CMK (cell line): ENCODE measurements around the genes DAW1 and SPHKAP.

DNA sequence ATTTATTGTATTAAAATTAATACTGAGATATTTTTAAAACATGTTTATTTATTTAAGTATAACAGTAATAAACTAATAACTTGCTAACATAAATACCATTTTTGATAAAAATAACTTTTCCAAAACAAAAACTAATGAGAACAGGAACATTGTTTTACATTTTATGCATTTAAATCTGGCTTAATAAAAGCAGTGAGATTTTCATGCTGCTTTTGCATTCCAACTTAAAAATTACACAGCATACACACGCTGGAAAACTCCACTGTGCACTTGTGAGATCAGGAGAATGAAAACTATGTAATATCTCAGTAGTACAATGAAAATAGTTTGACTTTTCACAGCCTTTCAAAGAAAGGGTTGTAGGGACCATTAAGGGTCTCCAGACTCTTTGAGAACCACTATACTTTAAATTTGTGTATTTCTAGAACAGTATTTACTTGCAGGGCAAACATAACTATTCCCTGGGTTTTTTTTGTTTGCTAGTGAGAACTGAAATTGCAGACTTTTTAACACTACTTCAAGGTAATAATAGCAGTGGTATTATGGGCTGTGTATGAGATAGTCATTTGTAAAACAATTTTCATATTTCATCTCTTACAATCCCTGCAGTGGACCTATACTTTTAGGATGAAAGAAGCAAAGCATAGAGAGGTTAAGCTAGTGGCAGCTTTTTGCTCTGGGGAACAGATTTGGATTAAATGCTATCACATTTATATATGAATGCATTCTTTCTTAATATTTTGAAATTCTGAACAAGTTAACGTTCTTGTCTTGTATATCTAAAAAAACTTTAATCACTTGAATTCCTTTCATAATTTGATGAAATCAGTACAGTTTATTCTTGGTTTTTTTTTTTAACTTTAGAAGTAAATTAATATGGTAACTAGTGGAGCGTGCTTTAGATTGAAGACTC lies 40.9 kb upstream of the SCYGR2 start:
- RRBS: no CpG with 5 or more reads among the region's 3 CpGs

DNA sequence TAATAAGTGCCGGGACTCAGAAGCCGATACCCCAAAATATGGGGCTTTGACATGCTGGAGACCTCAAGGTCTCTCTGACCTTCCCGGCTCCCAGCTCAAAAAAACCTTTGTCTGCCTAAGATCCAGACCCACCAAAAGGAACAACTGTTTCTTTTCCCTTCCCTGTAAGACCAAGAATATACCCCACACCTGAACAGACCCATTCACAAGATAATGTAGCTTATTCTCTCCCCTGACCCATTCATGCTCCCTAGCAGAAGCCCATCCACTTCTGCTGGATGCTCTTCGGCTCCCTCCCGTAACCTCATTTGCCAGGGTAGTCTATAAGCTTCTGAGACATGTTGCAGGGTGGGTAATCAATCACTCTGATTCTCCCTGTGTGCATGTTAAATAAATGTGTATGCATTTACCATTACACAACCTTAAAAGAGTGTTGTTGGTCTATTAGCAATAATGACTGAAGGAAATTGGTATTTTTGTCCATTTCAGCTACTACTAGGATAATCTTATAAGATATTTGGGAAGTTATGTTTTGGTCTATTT lies 1.4 kb downstream of the SLC19A3 start:
- RRBS: 71% methylated on average over 3 of the region's 5 CpGs

GRCh38 chr2:227816499-227817083 lies 2.9 kb downstream of the CCL20 start:
- RRBS: no CpG with 5 or more reads among the region's 2 CpGs

- RRBS: no CpG with 5 or more reads among the region's 3 CpGs
Measured at GRCh38 chr2:227863114-227863706, 8.2 kb upstream of the DAW1 start.

DNA sequence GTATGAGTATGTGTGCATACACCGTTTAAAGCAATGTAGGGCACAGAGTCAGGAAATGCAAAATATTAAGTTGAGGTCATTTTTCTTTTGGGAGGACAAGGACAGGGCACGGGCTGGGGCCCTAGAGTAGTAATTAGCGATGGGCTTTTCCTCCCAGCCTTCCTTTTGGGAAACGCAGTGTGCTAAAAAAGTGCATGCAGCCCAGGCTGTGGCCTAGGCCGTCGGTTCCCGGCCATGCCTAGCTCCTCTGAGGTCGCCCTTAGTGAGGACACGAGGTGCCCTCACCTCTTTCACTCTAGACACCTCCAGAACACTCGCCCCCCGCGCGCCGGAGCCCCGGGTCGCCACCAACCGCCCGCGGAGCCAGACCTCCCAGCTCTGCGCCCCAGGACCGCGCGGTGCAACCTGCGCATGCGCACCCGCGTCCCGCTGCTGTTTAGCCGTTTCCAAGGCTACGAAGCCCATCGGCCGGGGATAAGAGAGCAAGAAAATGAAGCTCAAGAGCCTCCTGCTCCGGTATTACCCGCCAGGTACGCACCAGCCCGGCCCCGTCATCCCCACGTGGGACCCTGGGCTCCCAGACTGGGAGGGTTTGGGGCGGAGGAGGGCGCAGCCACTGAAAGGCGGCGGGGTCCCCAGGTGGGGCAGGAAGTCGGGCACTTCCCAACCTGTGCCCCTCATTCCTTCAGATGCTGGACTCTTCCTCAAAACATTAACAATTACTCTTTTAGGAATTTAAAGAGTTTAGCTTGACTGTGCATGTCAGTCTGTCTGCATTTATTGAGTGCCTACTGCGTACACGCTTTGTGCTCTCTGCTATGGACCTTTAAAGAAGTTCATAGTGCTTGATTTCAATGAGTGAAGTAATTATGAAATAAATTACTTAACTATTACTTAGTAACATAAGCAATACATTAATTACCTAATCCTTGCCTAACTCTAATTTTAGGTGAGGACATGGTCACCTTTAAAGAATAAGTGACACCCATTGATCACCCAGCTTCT lies at the start of gene DAW1:
DAW1 (plus strand) TSS at position 432 of the 1,005 bp plus-strand sequence.
- RRBS: 67% methylated on average over 1 of the region's 45 CpGs

DNA sequence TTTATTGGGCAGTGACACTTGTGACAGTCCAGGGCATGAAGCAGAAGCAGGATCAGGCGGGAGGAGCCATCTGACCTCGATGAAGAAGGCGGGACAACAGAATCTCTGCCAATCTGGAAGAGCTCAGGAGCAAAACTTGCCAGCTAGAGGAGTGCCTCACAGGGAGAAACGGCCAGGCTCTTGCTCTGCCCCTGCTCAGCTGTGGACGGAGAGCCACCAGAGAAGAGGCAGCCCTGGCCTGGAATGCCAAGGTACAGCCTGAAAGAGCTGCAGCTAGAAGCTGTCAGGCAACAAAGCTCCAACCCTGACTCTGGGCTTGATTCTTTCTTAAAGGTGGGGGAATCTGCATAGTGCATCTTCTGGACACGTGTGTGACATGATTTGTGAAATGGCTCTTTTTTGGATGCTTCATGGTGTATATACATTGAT lies 16.9 kb downstream of the DAW1 start:
- RRBS: no CpG with 5 or more reads among the region's 6 CpGs

- RRBS: no CpG with 5 or more reads among the region's 49 CpGs
Measured at GRCh38 chr2:228181378-228182140, at the start of gene SPHKAP. SPHKAP (minus strand) TSS chr2:228181687.

- RRBS: no CpG with 5 or more reads among the region's 6 CpGs
Measured at GRCh38 chr2:228771108-228771734, 499.9 kb downstream of the PID1 start.

DNA sequence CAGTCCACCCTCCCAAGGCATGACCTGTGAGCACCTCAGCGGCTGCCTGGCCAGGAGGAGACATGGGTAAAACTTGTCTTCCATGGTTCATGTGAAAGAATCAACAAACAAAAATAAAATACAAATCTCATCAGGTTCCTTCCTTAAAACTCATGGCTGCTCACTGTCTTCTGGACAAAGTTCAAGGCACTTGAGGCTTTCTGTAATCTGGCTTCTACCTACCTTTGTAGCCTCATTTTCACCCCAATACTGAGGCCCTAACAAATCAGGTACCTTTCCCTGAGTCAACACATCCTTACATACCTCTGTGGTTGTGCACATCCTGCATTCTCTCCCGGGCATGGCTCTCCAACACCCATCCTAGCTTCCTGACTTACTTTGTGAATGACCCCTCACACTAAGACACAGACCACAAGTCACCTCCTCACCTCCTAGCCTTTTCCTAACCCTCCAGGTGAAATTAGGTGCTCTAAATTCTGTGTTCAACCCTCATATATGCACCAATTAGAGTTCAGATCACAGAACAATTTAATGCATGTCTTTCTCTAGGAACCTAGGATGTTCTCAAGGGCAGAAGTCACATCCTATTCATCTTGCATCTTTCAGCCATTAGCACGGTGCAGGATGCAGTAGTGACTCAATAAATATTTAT lies 190.9 kb downstream of the PID1 start:
- RRBS: no CpG with 5 or more reads among the region's 3 CpGs

DNA sequence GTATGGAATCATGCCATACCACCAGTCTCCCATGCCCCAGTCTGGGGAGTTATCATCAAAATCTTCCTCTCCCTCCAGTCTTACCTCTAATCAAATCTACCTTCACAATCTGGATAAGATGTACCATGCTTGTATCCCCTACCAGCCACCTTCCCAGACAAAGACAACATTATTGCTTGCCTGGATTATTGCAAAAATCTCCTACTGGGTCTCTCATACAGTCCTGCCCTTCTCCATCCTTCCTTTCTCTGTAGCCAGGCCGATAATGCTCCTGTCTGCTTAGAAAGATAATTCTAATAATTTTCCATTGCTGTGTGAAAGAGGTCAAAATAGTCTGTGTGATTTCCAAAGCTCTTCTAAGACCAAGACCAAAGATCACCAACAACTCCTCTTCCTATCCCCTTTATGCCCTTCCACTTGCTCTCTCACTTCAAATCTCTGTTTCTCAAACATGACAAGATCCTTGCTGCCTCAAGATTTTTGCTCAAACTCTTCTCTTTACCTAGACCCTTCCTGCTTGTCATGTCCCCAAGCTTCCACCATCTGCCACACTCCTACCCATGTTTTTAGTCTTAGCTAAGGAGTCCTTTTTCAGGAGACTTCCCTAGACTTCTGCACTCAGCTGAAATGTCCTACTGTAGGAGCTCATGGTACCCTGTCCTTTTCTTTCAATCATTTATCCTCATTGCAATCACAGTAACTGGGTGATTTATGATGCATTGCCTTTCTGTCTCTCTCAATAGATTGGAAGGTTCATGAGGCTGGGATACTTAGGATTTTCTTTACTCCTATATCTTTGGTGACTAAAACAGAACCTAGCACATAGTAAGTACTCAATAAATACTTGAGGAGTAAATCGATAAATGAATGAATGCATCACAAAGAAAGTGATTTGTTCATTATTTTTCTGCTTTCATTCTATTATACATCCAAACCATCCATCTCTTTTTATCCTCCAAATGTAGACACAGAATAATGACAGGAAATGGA lies 153.5 kb downstream of the PID1 start:
- RRBS: no CpG with 5 or more reads among the region's 2 CpGs

DNA sequence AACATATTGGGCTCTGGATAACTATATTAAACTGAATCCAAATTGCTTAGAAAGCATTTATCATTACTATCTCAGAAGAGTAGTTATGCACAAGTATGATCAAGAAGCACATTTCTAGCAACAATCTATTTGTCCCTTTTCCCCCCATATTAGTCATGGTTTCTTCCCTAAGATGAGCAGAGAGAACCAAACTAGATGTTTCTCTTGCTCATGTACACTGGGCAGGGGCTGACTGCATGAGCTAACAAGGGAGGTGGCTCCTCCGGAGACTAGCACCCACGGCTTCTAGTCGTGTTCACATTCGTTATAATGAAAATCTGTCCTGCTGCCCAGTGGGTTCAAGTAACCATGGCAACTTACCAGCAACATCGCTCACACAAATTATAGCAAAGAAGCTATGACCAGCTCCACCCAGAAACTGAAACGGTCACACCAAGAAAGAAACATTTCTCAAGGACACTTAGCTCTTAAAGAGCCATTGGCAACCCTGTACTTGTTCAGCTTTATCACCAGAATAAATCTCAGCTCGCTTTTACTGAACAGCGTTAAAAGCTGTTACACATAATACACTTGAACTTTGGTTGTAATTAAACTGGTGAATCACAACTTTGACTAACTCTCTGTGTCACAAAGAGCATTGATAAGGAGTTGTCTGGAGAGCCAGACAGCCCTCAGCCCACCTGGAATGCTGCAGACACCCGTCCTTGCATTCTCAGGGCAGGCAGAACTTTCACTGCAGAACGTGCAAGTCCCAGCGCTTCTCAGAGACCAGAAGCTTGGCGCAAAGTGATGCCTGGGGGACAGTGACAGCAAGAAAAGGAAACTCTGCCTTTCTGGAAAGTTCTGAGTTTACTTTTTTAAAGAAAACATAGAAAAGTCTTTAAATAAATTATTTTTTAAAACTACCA lies 141.3 kb downstream of the PID1 start:
- RRBS: no CpG with 5 or more reads among the region's 12 CpGs

DNA sequence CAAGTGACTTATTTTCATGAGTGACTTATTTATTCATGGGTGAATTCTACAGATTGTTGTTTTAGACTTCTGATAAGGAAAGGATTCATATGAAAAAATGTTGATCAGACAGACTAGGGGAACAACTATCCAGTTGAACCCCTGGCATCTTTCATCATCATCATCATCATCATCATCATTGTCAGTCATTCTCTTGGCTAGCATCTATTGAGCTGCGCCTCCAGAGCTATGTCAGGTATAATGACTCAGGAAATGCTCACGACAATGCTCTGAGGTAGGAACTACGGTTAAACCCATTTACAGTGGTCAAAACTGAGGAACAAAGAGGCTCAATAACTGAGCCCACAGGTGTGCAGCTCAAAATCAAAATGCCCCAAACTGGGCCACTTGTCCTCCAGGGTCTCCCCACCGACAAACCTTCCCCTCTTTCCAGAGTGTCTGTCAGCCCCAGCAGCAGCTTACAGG lies 93.5 kb downstream of the PID1 start:
- RRBS: no CpG with 5 or more reads among the region's 4 CpGs

GRCh38 chr2:229179511-229180034 lies 91.5 kb downstream of the PID1 start:
- RRBS: no CpG with 5 or more reads among the region's 5 CpGs

GRCh38 chr2:229247828-229248573 lies 23.1 kb downstream of the PID1 start:
- RRBS: no CpG with 5 or more reads among the region's 4 CpGs

DNA sequence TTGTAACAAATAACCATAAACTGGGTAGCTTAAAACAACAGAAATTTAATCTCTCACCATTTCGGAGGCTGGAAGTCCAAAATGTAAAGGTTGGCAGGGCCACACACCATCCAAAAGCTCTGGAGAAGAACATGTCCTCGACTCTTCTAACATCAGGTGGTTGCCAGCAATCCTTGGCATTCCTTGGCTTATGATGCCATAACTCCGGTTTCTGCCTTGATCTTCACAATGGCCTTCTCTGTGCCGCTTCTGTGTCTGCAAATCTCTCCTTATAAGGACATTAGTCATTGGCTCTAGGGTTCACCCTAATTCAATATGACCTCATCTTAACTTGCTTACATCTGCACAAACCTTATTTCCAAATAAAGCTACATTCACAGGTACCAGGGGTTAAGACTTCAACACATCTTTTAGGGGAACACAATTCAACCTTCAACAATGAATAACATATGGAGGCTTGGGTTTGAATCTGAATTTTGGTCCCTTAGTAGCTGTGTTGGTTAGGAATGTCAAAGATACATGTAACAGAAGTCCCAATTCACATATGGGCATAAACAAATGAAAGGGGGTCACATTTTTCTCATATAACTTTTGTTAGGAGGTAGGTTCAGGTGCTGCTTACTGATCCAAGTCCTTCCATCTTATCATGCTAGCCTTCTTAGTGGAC lies 8.3 kb downstream of the PID1 start:
- RRBS: no CpG with 5 or more reads among the region's 4 CpGs

DNA sequence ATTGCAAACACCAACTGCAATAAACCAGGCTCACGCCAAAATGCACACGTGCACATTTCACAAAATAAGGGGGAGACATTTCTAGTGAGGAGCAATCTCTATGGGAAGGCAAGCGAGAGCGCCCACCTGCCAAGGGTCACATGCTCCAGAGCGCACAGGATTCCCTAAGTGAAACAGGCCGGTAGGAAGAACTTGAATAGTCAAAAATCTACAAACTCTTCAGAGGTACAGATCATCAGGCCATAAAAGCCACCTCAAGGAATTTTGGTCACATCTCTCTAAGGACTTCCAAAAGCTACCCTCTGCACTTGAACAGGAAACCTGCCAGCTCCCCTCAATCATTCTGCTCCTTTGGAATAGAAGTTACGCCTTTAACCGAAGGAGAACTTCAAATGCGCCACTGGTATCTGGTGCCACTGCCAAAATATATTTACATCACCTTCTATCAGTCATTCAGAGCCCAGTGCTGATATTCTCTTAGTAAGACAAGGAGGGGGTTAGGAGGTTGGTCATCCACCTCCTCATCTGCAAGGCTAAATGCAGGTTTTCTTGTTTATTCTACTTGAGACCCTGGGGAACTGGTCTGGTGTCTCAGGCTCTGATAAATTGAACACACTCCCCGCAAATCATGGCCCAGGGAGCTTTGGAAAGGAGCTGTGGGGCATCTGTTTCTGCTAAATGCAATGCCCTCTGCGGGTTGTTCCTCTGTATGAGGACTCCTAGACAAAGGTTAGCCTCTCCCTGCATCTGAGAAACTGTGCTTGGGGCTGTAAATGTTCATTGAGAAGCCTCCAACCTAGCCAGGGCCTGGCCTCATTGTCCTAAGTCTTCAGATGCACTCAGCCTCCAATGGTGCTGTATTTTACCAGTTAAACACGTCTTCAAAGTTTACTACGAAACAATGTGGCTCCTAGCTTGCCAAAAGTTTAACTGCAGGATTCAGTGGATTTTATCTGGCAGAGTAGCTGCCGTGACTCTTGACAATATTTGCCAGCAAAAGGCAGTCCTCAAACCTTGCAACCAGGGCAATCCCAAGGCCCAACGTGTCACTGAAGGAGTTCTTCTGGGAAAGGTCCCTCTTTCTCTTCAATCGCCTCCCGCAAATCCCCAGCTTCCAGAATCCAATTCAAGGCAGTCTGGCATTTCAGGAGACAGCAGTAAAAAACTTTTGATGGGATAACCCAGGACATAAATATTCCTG lies 1.4 kb downstream of the PID1 start:
- RRBS: no CpG with 5 or more reads among the region's 17 CpGs

DNA sequence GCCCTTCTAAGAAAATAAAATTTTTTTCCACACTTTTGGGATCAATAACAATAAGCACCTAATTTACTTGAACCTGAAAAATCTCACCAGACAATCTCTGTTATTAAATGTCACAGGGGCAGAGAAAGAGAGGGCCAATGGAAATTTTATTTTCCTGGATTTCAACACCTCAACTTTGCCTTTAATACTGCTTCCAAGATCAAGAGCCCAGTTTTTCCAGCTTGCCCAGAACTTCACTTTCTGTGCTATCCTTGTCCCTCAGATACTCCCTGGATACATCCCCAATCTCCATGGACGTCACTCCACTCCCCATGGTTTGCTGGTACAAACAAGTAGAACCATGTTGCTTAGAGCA lies 29.2 kb upstream of the PID1 start:
- RRBS: no CpG with 5 or more reads among the region's 1 CpG

- RRBS: no CpG with 5 or more reads among the region's 6 CpGs
Measured at GRCh38 chr2:229301271-229301954, 30.3 kb upstream of the PID1 start.

- RRBS: no CpG with 5 or more reads among the region's 3 CpGs
Measured at GRCh38 chr2:229852660-229853090, 69.1 kb downstream of the TRIP12 start.